HepG2 (cell line): ENCODE data around the genes RAC3 and SLC16A3.

- RRBS, 2 experiments, result 100% methylated on average over 1 of the region's 24 CpGs
CAGE:
- cytosol, long polyA minus RNA, result no peak
- cytosol, long polyA plus RNA, result no peak
- long polyA plus RNA, result no peak
- nucleus, long polyA minus RNA, result no peak
- nucleus, long polyA plus RNA, result no peak
These were observed 11.5 kb upstream of the PPP1R27 start for GRCh38 chr17:81846318-81846793.

GRCh38 chr17:81902436-81903000 lies 480 bp downstream of the NPB start:
- RRBS, 2 experiments, result 24 to 34% methylated on average over 14 of the region's 52 CpGs
CAGE:
- cytosol, long polyA minus RNA, result no peak
- cytosol, long polyA plus RNA, result no peak
- long polyA plus RNA, result no peak
- nucleus, long polyA minus RNA, result no peak
- nucleus, long polyA plus RNA, result no peak

- RRBS, 2 experiments, result 89 to 95% methylated on average over 5 of the region's 47 CpGs
CAGE:
- cytosol, long polyA minus RNA, result no peak
- cytosol, long polyA plus RNA, result no peak
- long polyA plus RNA, result no peak
- nucleus, long polyA minus RNA, result no peak
- nucleus, long polyA plus RNA, result no peak
These were observed 1.3 kb upstream of the PCYT2 start for GRCh38 chr17:81912139-81913283.

GRCh38 chr17:81923820-81924587 lies 3.5 kb downstream of the MAFG start:
- RRBS, 2 experiments, result 80 to 82% methylated on average over 5 of the region's 14 CpGs
CAGE:
- cytosol, long polyA minus RNA, result no peak
- cytosol, long polyA plus RNA, result no peak
- long polyA plus RNA, result no peak
- nucleus, long polyA minus RNA, result no peak
- nucleus, long polyA plus RNA, result no peak

DNA sequence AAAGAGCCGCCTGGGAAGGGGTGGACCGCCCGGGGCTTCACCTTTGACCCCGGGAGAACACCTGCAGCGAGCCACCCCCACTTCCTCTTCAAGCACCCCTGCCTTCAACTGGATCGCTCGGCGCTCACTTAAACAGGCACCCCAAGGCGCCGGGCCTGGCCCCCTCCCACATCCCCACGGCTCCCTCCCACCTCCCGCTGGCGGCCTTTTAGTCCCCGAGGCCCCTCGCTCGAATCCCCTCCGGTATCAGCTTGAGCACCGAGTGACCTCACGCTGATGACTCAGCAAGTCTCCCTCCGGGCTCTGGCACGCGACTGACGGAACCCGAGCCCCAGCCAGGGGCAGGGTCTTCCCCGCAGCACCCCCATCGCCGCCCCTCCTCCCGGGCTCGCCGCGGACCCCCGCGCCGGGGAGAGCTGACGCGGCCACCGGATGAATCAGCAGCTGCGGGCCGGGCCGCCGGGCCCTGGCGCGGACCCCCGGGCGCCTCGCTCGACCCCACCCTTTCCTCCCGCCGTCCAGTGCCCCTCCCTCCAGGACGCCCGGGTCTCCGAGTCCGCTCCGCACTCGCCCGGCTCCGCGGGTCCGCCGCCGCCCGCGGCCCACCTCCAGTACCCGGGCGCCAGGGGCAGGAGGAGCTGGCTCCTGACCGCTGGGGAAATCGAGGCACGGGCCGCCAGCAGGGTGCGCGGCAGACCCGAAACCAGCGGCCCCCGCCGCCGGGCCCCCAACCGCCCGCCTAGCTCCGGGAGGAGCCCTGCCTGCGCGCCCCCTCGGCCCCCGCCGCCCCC lies 650 bp downstream of the MAFG start:
- RRBS, 2 experiments, result 1 to 2% methylated on average over 47 to 54 of the region's 84 CpGs
CAGE:
- cytosol, long polyA minus RNA, result no peak
- cytosol, long polyA plus RNA, result no peak
- long polyA plus RNA, result no peak
- nucleus, long polyA minus RNA, result no peak
- nucleus, long polyA plus RNA, result no peak

DNA sequence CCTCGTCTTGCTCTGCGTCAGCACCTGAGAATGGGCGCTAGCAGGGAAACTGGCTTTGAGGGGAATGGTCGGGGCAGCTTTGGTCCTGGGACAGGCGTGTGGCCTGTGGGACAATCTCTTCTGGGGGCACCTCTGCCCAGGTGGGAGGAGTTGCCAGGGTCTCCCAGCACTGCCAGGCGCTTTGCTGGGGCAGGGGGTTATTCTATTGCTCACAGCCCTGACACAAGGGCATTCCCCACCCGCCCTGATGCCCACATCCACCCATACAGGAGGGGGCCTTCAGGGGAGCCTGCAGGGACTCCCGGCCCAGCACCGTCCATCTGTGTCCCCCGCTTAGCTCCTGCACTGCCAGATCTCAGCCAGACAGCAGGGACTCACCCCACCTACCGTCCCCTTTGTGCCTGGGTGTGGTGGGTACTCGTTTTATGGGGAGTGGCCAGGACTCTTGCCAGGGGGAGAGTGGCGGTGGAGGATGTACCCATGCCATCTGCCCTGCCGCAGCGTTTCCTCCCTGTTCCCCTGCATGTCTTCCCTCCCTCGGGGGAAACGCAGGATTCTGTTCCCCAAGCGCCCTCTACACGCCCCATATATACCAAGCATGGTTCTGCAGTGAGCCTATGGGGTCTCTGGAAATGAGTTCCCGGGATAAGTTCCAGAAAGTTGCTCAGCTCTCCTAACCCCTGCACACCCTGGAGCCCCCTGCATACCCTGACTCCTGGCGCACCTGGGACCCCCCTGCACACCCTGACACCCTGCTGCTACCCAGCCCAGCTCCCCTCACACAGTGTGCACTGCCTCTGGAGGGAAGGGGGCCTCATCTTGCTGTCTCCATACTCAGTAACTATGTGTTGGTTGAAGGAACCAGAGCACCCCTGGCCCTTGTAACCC lies 4.0 kb upstream of the MAFG start:
- RRBS, 2 experiments, result no CpG with 5 or more reads among the region's 21 CpGs
CAGE:
- cytosol, long polyA minus RNA, result no peak
- cytosol, long polyA plus RNA, result no peak
- long polyA plus RNA, result no peak
- nucleus, long polyA minus RNA, result no peak
- nucleus, long polyA plus RNA, result no peak

DNA sequence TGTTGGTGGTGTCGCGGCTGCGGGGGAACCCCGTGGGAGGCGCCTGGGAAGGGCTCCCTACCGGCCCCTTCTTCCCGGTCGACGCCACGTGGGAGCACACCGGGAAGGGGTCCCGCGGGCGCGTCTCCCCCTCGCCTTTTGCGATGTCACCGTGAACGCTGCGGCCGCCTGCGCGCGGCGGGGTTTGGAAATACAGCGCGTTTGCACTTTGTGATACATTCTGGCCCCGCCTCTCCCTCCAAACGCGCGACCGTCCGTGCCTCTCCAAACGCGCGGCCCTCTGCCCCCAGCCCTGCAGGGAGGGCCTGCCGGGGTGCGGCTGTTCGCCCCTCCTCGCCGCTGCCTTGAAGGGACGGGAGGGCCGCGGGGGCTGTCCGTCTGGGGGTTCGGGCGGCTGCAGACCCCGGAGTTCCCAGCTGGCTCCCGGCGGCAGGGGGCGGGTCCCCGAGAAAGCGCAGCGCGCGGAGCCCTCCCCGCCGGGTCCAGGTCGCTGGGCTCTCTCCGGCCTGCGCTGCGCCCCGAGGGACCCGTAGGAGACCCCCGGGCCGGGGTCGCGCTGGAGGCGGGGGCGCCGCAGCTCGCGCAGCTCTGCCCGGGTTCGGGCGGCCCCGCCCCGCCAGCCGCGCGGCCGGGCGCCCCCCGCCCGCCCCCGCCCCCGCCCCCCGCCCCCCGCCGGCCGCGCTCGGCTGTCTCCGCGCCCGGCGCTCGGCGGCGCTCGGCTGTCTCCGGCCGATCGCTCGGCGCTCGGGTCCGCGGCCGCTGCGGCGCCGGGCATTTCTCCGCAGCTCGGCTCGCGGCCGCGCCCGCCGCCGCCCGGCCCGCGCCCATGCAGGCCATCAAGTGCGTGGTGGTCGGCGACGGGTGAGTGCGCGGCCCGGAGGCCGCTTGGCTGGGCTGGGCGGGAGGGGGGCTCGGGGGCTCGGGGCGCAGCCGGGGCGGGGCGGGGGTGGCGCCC lies at the start of gene RAC3:
Gene RAC3 (plus strand): TSS at position 743 of the 955 bp plus-strand sequence.
- RRBS, 2 experiments, result 56 to 64% methylated on average over 88 of the region's 141 CpGs
CAGE:
- cytosol, long polyA minus RNA, result no peak
- cytosol, long polyA plus RNA, result no peak
- long polyA plus RNA, result start-site peak on the plus strand centred at position 760 of the sequence, 159 bp wide, 26 and 31 reads in 2 replicates
- nucleus, long polyA minus RNA, result no peak
- nucleus, long polyA plus RNA, result no peak

- RRBS, 2 experiments, result no CpG with 5 or more reads among the region's 17 CpGs
CAGE:
- cytosol, long polyA minus RNA, result no peak
- cytosol, long polyA plus RNA, result no peak
- long polyA plus RNA, result no peak
- nucleus, long polyA minus RNA, result no peak
- nucleus, long polyA plus RNA, result no peak
These were observed 5.8 kb downstream of the DUS1L start for GRCh38 chr17:82059706-82060228.

DNA sequence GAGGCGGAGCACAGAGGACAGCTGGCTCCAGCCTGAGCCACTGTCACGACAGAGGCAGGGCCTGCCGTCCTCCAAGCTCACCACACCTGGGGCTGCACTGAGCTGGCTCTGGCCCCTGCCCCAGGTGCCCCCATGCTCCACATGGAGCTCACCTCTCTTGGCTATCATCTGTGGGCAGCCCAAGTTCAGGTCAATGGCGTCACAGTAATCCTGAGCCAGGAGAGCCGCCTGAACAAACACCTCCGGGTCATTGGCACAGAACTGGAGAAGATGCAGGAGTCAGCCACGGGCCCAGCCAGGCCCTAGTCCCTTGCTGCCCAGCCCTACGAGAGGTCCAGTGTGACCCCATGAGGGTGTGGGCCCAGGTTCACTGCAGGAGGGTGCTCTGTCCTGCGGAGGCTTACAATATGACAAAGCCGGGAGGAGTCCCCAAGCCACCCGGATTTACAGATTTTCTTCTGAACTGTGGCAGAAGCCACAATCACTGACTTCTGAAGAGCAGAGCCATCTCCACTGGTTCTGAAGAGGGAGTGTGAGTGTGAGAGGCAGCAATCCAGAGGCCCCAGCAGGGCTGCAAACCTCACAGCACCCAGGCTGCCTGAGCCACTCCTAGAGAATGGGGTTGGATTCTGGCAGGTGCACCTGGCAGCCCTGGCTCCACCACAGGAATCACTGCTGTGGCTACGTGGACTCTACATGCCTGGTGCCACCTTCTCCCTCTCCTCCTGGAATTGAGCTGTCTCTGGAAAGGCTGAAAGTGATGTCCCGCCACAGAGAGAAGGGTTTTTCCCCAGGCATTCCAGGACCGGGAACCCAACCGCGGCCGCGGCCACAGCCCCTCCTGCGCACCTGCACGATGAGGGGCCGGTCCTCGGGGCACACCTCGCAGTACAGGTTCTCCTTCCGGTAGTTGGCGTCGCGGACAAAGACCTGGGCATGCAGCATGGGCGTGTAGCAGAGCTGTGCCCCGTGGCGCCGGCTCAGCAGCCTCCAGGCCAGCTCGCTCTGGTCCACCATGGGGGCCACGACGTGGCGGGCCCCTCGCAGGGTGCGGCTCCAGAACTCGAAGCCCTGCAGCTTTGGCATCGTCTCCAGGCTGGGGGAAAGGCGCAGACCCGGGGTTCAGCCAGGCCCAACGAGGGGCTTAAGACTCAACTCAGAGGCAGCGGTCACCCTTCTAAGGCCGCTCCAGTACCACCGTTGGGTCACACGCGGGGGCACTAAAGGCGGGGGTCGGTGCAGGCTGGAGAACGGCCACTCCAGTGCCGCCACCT lies 1.2 kb downstream of the DUS1L start:
- RRBS, 2 experiments, result 3 to 4% methylated on average over 11 to 13 of the region's 51 CpGs
CAGE:
- cytosol, long polyA minus RNA, result no peak
- cytosol, long polyA plus RNA, result no peak
- long polyA plus RNA, result no peak
- nucleus, long polyA minus RNA, result no peak
- nucleus, long polyA plus RNA, result no peak

DNA sequence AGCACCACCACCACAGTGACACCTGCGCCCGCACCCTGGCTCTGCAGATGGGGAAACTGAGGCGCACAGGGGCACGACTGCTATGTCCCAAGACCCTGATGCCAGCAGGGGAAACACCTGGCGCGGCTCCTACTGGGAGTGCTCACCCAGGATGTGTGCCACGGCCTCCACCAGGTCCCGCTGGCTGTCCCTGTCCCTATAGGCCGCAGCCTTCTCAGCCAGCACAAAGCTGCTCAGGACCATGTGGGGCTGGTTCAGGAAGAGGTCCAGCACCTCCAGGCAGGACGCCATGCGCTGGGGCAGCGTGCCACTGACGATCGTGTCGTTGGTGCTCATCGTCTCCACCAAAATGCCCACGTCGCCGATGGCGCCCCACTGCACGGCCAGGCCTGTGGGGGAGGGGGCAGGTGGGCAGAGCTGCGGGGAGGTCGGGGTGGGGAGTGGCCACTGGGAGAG lies 15.9 kb upstream of the DUS1L start:
- RRBS, 2 experiments, result no CpG with 5 or more reads among the region's 23 CpGs
CAGE:
- cytosol, long polyA minus RNA, result start-site peak on the minus strand centred at position 225 of the sequence, 145 bp wide, 238 reads
- cytosol, long polyA plus RNA, result no peak
- long polyA plus RNA, result no peak
- nucleus, long polyA minus RNA, result no peak
- nucleus, long polyA plus RNA, result no peak

DNA sequence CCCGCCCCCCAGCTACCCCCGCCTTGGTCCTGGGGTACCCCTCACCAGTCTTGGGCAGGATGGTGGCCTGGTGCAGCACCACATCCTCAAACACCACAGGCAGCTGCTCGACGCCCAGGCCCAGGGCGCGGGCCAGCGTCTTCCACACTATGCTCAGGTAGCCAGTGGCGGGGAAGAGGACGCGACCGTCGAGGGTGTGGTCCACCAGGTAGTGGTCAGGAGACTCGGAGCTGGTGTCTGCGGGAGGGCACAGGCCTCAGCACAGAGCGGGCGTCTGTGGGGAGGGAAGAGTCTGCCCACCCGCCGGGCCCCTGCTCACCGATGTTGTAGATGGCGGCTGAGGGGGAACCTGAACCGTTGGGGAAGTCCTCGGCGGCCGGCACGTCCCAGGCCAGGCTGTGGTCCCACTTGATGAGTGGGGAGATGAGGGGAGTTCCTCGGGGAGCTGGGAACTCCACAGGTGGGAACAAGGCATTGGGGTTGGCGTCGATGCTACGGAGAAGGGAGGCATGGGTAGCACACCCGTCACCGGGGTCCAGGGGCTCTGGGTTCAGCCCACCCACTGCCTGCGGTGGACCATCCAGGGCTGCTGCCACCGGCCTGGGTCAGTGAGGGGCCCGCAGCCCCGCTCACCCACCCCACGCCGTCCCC lies 9.8 kb downstream of the FASN start:
- RRBS, 2 experiments, result 96 to 97% methylated on average over 7 to 14 of the region's 37 CpGs
CAGE:
- cytosol, long polyA minus RNA, result no peak
- cytosol, long polyA plus RNA, result no peak
- long polyA plus RNA, result no peak
- nucleus, long polyA minus RNA, result no peak
- nucleus, long polyA plus RNA, result no peak

DNA sequence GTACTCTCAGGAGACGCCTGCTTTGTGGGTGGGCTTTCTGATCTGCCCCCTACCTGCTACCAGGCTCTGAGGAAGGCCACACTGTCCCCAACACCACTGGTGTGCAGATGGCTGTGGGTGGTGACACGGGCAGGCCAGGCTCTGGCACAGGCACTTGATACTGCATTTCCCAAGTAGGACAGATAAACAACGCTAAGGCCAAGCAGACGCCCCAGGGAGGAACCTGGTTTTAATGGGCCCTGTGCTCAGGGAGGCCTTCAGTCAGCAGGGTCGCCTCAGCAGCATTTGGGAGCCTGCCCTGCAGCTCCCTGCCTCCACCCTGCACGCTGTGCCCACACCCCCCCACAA lies 3.2 kb upstream of the FASN start:
- RRBS, 2 experiments, result no CpG with 5 or more reads among the region's 6 CpGs
CAGE:
- cytosol, long polyA minus RNA, result no peak
- cytosol, long polyA plus RNA, result no peak
- long polyA plus RNA, result no peak
- nucleus, long polyA minus RNA, result no peak
- nucleus, long polyA plus RNA, result no peak

DNA sequence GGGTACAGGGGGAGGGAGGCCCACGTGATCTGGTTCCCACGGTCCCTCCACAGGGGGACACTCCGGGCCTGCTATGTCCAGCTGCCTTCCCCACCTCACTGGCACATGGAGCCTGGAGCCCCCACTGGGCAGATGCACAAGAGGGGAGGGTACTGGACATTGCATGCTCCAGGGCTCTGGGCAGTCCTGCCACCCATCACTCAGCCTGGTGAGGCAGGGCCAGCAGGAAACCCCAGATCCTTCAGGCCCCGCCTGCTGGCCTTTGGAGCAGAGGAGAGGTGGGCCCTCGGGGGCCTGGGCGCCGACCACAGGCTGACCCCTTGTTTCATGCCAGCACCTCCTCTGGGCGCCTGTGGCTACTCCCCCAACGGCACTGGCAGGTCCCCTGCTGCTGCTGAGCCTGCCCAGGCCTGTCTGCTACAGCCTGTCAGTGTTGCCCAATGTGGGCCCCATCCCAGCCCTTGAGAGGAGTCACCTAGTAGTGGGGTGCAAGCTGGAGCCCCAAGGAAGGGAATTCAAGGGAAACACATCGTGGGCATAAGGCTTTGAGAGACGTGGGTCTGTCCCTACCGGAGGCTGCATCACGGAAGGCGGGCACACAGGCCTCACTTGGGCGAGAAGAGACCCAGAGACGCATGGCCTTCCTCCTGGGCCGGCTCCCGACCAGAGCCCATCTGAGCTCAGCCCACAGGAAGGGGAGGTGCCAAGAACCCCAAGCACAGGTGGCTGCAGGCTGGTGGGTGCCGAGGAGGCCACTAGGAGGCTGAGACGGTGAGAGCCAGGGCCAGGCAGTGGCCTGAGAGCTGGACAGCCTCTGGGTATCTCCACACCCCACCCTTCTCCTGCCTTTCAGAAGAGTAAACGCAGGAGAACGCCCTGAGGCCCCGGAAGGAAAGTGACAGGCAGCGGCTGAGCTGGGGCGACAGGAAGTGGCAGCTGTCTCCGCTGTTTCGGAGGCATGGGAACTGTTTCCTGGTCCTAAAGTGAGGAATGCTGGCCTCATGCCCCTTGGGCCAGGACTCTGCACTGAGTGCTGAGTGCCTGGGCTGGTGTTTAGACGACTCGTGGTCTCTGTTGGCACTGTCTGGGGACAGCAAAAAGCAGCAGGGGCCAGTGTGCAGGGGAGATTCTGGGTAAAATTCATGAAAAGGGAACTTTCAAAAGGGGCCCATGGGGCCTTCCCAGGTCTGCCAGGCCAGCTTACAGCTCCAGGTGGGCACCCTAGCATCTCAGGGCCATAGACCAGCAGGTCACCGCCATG lies 8.1 kb upstream of the FASN start:
- RRBS, 2 experiments, result under 1 to 5% methylated on average over 5 to 7 of the region's 30 CpGs
CAGE:
- cytosol, long polyA minus RNA, result no peak
- cytosol, long polyA plus RNA, result start-site peak on the minus strand centred at position 654 of the sequence, 47 bp wide, 1,537 and 1,474 reads in 2 replicates
- long polyA plus RNA, result start-site peak on the minus strand centred at position 649 of the sequence, 47 bp wide, 133 and 328 reads in 2 replicates
- nucleus, long polyA minus RNA, result no peak
- nucleus, long polyA plus RNA, result start-site peak on the minus strand centred at position 642 of the sequence, 42 bp wide, 194 and 216 reads in 2 replicates

GRCh38 chr17:82107883-82108400 lies 9.9 kb upstream of the FASN start:
- RRBS, 2 experiments, result 85 to 90% methylated on average over 3 of the region's 16 CpGs
CAGE:
- cytosol, long polyA minus RNA, result no peak
- cytosol, long polyA plus RNA, result no peak
- long polyA plus RNA, result no peak
- nucleus, long polyA minus RNA, result no peak
- nucleus, long polyA plus RNA, result no peak

DNA sequence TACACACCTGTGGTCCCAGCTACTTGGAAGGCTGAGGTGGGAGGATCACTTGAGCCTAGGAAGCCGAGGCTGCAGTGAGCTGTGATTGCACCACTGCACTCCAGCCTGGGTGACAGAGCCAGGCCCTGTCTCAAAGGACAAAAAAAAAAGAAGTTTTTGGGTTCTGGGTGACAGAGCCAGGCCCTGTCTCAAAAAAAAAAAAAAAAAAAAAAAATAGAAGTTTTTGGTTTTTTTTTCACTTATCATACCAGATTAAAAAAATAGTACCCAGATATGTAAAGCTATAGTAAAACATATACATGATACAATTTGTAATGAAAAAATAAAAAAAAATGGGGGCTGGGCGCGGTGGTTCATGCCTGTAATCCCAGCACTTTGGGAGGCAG lies 35.2 kb upstream of the FASN start:
- RRBS, 2 experiments, result no CpG with 5 or more reads among the region's 3 CpGs
CAGE:
- cytosol, long polyA minus RNA, result no peak
- cytosol, long polyA plus RNA, result no peak
- long polyA plus RNA, result no peak
- nucleus, long polyA minus RNA, result no peak
- nucleus, long polyA plus RNA, result no peak

DNA sequence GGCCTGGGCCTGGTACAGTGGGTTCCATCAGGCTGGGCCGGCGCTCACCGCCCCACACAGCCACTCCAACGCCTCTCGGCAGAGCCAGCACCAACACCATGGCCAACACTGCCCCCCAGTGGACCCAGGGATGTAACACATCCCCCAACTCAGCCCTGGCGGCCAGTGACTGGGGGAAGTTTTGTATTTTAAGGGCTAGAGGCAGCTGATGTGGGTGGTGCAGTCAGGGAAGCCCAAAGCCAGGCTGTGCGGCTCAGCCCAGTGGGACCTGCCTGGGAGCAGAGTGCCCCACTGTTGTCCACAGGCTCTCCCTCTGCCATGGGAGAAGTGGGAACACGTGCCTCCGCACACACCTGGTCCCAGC lies 55.9 kb upstream of the FASN start:
- RRBS, 2 experiments, result no CpG with 5 or more reads among the region's 9 CpGs
CAGE:
- cytosol, long polyA minus RNA, result no peak
- cytosol, long polyA plus RNA, result no peak
- long polyA plus RNA, result no peak
- nucleus, long polyA minus RNA, result no peak
- nucleus, long polyA plus RNA, result no peak

- RRBS, 2 experiments, result no CpG with 5 or more reads among the region's 6 CpGs
CAGE:
- cytosol, long polyA minus RNA, result no peak
- cytosol, long polyA plus RNA, result no peak
- long polyA plus RNA, result no peak
- nucleus, long polyA minus RNA, result no peak
- nucleus, long polyA plus RNA, result no peak
These were observed 52.7 kb downstream of the CCDC57 start for GRCh38 chr17:82159956-82160294.

- RRBS, 2 experiments, result 98% methylated on average over 7 to 8 of the region's 16 CpGs
CAGE:
- cytosol, long polyA minus RNA, result no peak
- cytosol, long polyA plus RNA, result no peak
- long polyA plus RNA, result no peak
- nucleus, long polyA minus RNA, result no peak
- nucleus, long polyA plus RNA, result no peak
These were observed 19.0 kb downstream of the CCDC57 start for GRCh38 chr17:82193555-82194158.

DNA sequence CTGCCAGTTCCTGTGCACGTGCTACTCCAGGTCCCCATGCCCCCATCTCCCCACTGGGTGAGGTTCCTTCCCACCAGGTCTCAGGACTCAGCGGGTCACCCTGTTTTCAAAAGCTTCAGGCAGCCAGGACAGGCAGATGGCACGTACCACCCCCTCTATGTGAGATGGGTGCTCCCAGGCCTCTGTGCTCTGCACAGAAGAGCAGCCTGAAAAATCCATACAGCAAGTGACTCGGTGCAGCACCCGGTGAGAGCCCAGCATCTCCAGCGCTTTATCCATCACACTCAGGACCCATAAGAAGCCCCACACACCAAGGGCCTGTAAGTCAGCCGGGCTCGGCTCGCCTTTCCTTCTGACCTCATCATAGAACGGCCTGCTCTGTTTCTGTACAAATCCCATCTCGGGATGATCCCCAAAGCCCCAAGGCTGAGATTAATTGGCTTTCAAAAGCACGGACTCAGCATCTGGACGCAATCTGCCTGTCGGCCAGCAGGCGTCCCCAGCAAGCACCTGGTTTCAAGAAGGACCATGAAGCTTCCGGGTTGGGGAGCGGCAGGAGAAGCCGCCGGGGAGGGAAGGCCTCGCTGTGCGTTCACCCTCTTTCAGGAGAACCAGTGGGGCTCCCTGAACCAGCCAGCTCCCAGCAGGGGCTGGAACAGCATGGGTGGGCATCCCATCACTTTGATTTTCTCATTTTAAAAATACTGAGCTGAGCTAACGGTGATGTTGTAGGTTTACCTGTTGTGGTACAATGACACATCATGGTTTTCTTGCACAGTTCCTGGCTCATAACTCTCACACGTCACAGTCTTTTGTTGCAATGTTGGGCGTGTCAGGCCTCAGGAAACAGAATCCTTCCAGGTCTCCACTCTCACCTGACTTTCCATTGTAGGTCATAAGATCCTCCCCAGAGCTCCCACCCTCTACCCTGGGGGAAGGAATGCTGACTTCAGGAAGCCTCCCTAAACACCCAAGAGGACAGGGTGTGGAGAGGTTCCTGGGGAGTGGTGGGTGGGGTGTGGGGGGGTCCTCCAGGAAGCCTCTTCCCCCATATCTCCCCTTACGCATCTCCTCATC lies 6.8 kb downstream of the CCDC57 start:
- RRBS, 2 experiments, result 66 to 67% methylated on average over 3 of the region's 25 CpGs
CAGE:
- cytosol, long polyA minus RNA, result no peak
- cytosol, long polyA plus RNA, result no peak
- long polyA plus RNA, result no peak
- nucleus, long polyA minus RNA, result no peak
- nucleus, long polyA plus RNA, result no peak

DNA sequence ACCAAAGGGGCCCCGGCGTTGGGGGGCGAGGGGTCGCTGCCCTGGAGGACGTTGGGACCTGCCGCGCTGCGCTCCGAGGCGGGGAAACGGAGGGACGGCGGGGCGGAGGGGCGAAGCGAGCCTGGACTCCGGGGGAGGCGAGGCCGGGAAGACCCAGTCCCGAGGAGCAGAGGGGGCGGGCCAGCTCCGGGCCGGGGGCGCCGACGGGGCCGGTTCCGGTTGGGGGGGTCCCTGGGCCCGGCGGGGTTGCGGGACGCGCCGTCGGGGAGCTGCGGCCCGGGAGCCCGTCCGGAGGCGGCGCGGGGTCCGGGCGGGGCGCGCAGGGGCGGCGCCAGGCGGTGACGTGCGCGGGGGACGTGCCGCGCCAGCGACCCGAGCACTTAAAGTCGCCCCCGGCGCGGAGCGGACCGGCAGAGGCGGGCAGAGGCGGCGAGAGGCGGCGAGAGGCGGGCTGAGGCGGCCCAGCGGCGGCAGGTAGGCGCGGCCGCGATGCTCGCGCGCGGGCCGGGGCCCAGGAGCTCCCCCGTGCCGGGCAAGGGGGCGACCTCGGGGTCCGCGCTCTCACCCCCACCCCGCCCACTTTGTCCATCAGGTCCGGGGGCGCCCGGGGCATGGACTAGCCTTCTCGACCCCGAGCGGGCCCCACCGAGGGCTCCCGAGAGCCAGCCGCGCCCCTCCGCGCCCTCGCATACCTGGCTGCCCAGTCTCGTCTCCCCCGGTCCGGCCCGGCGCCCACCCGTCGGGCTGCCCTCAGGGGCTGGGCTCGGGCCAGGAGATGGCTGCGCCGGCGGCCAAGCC lies at the start of gene SLC16A3:
Gene SLC16A3 (plus strand): TSS at position 410 of the 798 bp plus-strand sequence.
- RRBS, 2 experiments, result 2 to 3% methylated on average over 63 to 66 of the region's 112 CpGs
CAGE:
- cytosol, long polyA minus RNA, result no peak
- cytosol, long polyA plus RNA, result start-site peak on the plus strand centred at position 412 of the sequence, 6 bp wide, 1,837 and 1,439 reads in 2 replicates
- long polyA plus RNA, result no peak
- nucleus, long polyA minus RNA, result no peak
- nucleus, long polyA plus RNA, result start-site peak on the plus strand centred at position 412 of the sequence, 7 bp wide, 776 and 1,514 reads in 2 replicates